Heart (tissue), 3 donors: ENCODE measurements around a stretch of chr20.

DNA sequence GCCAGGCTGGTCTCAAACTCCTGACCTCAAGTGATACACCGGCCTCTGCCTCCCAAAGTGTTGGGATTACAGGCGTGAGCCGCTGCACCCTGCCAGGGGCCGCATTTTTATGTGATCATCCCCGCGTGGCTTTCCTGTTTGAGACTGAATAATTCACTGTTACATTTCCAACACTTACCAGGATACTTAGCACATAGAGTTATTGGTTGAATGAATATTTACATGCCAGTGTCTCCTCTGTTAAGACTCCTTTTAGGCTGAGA lies 7.8 kb upstream of the RNF114 start:
- RAMPAGE, long total RNA, 2 experiments: no peak in any of the 2 experiments

GRCh38 chr20:50187381-50188051 lies 3.1 kb upstream of the CEBPB start:
- RAMPAGE, long total RNA, 2 experiments: no peak in any of the 2 experiments

DNA sequence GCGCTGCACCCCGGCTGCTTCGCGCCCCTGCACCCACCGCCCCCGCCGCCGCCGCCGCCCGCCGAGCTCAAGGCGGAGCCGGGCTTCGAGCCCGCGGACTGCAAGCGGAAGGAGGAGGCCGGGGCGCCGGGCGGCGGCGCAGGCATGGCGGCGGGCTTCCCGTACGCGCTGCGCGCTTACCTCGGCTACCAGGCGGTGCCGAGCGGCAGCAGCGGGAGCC lies 764 bp downstream of the CEBPB start:
- RAMPAGE, long total RNA, 2 experiments: no peak in any of the 2 experiments

GRCh38 chr20:50192675-50193446 lies 2.2 kb downstream of the CEBPB start:
- RAMPAGE, long total RNA, 2 experiments: no peak in any of the 2 experiments

DNA sequence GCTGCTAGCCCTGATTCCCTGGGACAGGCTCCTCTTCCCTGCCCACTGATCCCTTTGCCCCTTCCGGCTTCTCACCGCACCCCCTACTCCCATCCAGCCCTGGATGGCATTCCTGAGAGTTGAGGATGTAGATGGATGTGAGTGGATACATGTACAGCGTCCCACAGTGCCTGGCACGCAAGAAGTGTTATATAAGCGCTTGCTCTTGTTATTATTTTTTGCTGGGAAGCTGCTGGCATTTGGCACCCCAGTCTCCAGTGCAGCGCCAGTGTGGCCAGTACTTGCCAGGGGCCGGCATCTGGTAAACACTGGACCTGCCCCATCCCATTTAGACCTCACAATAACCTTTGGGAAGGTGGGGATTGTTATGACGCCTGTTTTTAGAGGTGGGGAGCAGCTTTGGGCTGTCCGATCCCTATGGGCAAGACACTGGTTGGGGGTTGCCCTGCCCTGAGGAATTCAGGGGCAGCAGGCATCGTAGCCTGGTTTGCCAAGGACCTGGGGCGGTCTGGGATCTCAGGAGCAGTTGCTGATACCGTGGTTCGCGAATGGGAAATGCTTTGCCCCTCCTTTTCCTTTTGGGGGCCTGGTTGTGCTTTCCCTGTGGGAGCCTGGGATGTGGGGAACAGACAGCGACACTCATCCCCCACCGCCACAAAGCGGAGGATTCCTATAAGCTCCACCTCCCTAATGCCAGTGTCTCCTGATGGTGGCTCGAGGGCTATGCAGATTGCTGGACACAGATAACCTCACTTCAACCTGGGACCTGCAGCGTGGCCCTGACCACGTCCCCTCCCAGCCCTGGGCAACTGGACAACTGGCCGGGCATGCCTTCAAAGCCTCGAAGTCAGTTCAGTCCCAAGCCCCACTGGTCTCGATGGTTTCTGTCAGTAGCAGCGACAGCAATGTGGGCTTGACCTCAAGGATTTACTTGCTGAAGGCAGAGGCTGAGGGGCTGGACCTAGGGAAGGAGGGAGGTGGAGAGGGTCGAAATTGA lies 3.1 kb downstream of the CEBPB start:
- RAMPAGE, long total RNA, 2 experiments: no peak in any of the 2 experiments

GRCh38 chr20:50194444-50194891 lies 3.8 kb downstream of the CEBPB start:
- RAMPAGE, long total RNA, 2 experiments: no peak in any of the 2 experiments

GRCh38 chr20:50245342-50246043 lies 54.9 kb downstream of the CEBPB start:
- RAMPAGE, long total RNA, 2 experiments: no peak in any of the 2 experiments

- RAMPAGE, long total RNA, 2 experiments: no peak in any of the 2 experiments
Measured at GRCh38 chr20:50267910-50268349, 77.3 kb downstream of the CEBPB start.

DNA sequence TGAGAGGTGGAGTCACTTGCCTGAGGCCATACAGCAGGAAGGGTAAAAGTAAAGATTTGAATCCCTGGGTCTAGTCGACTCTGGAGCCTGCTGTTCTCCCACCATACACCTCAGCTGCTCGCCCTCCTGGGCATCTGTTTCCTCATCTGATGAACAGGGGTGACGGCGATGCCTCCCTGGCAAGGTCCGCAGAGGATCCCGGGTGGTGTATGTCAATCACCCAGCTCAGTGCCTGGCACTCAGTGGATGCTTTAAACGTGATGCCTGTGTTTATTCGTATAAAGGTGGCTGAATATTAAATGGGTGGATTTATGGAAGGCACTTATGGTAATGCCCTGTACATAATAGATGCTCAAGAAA lies 101.2 kb downstream of the CEBPB start:
- RAMPAGE, long total RNA, 2 experiments: no peak in any of the 2 experiments

GRCh38 chr20:50308551-50309788 lies 118.3 kb downstream of the CEBPB start:
- RAMPAGE, long total RNA, 2 experiments: no peak in any of the 2 experiments

DNA sequence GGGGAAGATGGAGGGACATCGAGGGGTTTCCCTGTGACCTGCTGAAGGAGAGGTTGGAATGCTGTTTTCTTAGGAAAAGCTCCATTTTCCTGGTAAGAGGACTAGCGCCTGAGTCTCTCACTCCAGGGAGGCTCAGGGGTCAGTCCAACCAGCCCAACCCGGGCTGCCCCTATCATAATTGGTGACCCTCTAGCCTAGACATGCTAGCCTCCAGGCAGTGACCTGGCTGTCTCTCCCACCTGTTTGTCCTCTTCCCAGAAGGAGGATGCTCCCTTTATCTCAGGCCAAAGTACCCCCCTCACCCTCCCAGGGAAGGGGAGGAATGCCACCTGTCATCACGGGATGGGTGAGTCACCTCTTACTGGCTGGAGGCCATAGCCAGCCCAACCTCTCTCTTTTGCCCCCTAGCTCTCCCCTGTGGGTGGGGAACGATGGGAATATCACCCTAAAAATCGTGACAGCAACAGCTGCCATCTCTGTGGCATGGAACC lies 137.6 kb upstream of the PTPN1 start:
- RAMPAGE, long total RNA, 2 experiments: no peak in any of the 2 experiments

- RAMPAGE, long total RNA, 2 experiments: no peak in any of the 2 experiments
Measured at GRCh38 chr20:50373636-50374244, 136.4 kb upstream of the PTPN1 start.

DNA sequence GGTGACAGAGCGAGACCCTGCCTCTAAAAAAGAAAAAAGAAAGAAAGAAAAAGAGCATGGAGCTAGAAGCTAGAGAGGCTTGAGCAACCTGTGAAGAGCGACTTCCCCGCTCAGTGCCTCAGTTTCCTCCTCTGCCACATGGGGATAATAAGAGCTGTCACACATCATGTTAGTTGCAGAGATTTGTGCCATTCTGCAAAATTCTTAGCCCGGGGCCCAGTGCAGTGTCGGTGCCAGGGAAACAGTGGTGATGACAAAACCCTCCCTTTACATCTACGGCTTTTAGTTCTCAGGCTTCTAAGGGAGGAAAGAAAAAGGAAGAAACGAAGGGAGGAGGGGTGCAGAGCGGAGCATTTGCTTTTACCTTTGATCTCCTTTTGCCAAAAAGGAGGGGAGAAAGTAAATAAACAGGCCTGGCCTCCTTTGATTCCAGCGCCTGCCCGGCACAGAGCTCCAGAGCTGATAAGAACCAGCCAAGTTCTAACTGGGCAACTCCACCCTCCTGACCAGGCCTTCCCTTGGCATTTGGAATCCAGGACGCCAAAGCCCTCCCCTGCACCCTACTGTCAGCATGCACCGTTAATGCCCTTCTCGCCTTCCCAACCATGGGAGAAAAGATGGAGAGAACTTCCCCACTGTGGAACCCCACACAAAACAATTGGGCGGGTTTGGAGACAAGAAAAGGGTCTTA lies 120.9 kb upstream of the PTPN1 start:
- RAMPAGE, long total RNA, 2 experiments: no peak in any of the 2 experiments

GRCh38 chr20:50405689-50406138 lies 104.5 kb upstream of the PTPN1 start:
- RAMPAGE, long total RNA, 2 experiments: no peak in any of the 2 experiments

GRCh38 chr20:50572709-50573344 lies 62.6 kb downstream of the PTPN1 start:
- RAMPAGE, long total RNA, 2 experiments: no peak in any of the 2 experiments

- RAMPAGE, long total RNA, 2 experiments: no peak in any of the 2 experiments
Measured at GRCh38 chr20:50577700-50578578, 67.8 kb downstream of the PTPN1 start.

DNA sequence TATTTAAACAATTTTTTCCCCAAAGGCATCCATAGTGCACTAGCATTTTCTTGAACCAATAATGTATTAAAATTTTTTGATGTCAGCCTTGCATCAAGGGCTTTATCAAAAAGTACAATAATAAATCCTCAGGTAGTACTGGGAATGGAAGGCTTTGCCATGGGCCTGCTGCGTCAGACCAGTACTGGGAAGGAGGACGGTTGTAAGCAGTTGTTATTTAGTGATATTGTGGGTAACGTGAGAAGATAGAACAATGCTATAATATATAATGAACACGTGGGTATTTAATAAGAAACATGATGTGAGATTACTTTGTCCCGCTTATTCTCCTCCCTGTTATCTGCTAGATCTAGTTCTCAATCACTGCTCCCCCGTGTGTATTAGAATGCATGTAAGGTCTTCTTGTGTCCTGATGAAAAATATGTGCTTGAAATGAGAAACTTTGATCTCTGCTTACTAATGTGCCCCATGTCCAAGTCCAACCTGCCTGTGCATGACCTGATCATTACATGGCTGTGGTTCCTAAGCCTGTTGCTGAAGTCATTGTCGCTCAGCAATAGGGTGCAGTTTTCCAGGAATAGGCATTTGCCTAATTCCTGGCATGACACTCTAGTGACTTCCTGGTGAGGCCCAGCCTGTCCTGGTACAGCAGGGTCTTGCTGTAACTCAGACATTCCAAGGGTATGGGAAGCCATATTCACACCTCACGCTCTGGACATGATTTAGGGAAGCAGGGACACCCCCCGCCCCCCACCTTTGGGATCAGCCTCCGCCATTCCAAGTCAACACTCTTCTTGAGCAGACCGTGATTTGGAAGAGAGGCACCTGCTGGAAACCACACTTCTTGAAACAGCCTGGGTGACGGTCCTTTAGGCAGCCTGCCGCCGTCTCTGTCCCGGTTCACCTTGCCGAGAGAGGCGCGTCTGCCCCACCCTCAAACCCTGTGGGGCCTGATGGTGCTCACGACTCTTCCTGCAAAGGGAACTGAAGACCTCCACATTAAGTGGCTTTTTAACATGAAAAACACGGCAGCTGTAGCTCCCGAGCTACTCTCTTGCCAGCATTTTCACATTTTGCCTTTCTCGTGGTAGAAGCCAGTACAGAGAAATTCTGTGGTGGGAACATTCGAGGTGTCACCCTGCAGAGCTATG lies 73.3 kb downstream of the PTPN1 start:
- RAMPAGE, long total RNA, 2 experiments: no peak in any of the 2 experiments

- RAMPAGE, long total RNA, 2 experiments: no peak in any of the 2 experiments
Measured at GRCh38 chr20:50592128-50593485, 82.4 kb downstream of the PTPN1 start.

DNA sequence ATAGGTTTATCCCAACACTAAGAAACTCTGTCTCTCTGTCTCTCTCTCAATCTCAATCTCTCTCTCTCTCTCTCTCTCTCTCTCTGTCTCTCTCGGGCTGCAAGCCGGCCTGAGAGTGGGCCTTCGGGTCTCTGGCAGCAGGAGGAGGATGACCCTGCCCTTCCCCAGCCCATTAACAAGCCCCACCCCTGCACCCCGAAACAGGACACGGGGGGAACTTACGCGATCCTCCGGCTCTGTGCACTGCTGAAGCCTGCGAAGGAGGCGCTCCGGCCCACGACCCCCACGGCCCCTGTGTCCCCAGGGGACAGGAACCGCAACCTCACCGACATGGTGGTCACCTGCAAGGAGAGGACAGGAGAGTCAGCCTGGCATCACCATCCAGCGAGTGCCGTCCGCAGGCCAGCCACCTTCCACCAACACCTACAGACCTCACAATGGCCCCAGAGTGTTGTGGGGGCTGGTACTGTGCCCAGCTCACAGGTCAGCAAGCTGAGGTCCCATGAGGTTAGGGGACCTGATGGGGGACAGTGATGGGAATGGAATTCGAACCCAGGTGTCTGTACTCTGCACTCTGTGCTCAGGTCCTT lies 60.7 kb downstream of the RIPOR3 start:
- RAMPAGE, long total RNA, 2 experiments: no peak in any of the 2 experiments

- RAMPAGE, long total RNA, 2 experiments: no peak in any of the 2 experiments
Measured at GRCh38 chr20:50652579-50652963, 38.8 kb downstream of the RIPOR3 start.